Cardiac fibroblast (primary cell): ENCODE measurements around a stretch of chr17.

- RRBS: no CpG with 5 or more reads among the region's 16 CpGs
Measured at GRCh38 chr17:68541266-68542407, 29.4 kb downstream of the PRKAR1A start.

DNA sequence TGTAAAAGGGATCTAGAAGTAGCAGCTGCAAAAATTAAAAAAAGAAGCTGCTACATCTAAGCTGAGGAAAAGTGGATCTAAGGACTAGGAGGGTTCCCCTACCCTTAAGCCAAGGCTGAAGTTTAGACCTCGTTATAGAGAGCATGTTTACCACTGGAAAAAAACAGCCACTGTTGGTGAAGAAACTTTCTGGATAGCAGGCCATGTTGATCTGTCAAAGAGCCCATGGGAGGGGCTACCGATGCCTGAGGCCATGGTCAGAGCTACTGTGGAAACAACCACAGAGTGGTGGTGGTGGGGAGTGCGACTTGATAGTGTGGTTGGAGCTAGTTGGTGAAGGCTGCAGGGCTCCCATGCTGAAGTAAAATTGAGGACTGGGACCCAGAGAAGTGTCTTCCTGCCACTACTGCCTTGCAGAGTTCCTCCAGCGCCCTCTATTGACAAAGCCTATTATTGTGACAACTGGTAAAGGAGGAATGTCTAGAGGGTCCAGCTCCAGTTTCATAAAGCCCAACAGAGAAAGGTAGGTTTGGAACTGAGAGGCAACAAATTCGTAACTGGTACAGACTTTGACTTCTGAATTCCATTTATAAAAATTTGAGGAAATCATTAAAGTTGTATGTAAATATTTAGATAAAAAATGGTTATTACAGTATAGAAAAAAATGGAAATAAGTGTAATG, 12.7 kb upstream of the FAM20A start:
- RRBS: no CpG with 5 or more reads among the region's 5 CpGs

GRCh38 chr17:68954161-68954536, 1.0 kb downstream of the ABCA8 start:
- RRBS: no CpG with 5 or more reads among the region's 2 CpGs

- RRBS: no CpG with 5 or more reads among the region's 8 CpGs
Measured at GRCh38 chr17:68990722-68991510, 35.7 kb upstream of the ABCA8 start.

DNA sequence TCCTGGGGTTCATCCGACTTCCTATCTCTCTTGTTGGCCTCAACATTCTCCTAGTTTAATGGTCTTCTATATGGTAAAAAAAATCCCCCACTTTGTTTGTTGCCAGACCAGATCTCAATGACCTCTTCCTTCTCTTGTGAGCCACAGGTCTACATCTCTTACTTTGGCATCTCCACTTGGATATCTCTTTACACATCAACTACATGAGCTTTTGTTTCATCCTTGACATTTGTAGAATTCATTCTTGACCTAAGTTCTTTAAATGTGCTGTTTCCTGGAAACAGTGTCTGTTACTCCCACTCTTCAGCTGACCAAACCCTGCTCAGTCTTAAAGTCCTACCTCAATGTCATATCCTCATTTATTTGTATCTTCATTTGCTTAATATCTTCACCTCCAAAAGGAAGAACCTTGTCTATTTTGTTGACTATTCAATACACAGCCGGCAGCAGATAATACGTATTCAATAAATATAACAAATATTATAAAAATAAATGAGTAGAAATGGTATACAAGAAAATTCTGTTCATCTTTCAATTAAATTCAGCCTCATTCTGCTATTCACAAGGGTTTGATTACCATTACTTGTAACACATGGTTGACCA, 9.4 kb upstream of the ABCA6 start:
- RRBS: no CpG with 5 or more reads among the region's 3 CpGs

DNA sequence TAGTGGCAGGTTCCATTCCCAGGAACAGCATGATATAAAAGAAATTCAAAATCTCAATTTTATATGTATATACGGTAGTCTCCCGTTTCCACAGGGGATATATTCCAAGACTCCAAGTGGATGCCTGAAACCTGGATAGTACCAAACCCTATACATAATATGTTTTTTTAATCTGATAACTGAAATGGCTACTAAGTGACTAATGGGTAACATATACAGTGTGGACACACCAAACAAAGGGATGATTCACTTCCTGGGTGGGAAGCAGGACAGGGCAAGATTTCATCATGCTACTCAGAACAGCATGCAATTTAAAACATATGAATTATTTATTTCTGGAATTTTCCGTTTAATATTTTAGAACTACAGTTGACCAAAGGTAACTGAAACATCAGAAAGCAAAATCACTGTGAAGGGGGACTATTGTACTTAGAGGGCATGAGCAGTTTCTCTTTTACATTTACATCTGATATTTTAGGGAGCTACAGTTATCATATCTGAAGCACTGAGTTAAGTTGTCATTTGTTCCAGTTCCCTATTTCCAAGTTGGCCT, 34.0 kb upstream of the ABCA6 start:
- RRBS: no CpG with 5 or more reads among the region's 3 CpGs

DNA sequence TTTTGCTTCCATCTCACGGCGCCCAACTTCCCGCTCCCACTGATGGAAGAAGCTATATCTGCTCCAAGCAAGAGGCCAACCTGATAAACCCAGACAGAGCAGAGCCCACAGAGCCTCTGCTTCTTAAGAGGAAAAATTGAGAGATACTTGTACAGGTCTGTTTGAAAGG, 167.5 kb upstream of the KCNJ16 start:
- RRBS: no CpG with 5 or more reads among the region's 3 CpGs

GRCh38 chr17:70104682-70105612, 29.9 kb downstream of the KCNJ16 start:
- RRBS: no CpG with 5 or more reads among the region's 15 CpGs

GRCh38 chr17:70137286-70137765, 32.0 kb upstream of the KCNJ2 start:
- RRBS: no CpG with 5 or more reads among the region's 5 CpGs

- RRBS: no CpG with 5 or more reads among the region's 13 CpGs
Measured at GRCh38 chr17:71287367-71288024, 833.3 kb upstream of the SOX9 start.

GRCh38 chr17:72113689-72114309, 7.0 kb upstream of the SOX9 start:
- RRBS: no CpG with 5 or more reads among the region's 7 CpGs

DNA sequence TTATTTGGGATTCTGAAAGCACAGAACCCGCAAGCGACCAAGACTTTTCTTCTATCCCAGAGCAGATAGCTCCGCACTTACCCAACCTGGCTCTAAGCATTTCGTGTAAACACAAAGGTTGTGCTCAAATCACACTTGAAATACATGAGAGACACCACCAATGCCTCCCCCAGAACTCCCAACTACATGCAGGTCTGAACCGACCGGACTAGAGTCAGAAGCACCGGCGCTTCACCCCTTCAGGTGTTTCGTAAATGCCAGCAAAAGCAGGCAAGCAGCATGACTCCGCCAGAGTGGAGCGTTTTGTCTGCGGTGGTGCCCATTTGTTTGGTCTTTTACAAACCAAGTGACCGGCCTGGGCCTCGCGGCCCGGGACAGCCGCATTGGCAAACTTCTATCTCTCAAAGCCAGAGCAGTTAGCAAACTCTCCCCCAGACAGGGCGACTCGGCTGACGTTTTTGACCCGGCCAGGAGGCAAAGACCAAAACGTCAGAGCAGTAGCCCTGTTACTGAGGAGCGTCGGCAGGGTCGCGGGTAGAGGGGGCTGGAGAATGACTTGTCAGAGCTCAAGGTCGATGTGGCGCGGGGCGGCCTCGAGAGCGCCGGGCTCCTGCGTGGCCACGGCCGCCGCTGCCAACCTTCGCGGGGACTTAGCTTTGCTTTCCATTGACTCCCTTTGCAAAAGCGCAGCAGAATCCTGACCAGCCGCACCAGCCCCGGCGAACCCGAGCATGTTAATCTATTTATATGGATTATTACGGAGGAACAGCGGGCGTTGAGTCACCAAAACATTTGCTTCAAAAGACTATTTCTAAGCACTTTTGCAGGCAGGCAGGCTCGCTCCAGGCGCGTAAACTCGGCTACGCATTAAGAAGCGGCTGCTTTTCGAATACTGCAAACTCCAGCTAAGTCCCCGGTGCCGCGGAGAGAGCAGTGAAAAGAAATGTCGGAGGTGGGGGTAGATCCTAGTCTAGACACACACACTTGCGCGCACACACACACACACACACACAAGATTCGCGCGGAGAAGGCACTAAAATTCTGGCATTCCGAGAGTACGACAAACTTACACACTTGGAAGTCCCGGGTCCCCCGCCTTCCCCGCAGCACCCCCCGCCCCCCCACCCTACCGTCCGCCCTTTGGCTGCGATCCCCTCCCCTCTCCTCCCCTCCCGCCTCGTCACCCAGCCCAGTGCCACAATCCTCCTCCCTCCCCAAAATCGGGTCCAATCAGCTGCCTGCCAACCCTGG, 702 bp upstream of the SOX9 start:
- RRBS: 9% methylated on average over 6 of the region's 75 CpGs

GRCh38 chr17:72338733-72339604, 218.1 kb downstream of the SOX9 start:
- RRBS: under 1% methylated on average over 3 of the region's 11 CpGs

DNA sequence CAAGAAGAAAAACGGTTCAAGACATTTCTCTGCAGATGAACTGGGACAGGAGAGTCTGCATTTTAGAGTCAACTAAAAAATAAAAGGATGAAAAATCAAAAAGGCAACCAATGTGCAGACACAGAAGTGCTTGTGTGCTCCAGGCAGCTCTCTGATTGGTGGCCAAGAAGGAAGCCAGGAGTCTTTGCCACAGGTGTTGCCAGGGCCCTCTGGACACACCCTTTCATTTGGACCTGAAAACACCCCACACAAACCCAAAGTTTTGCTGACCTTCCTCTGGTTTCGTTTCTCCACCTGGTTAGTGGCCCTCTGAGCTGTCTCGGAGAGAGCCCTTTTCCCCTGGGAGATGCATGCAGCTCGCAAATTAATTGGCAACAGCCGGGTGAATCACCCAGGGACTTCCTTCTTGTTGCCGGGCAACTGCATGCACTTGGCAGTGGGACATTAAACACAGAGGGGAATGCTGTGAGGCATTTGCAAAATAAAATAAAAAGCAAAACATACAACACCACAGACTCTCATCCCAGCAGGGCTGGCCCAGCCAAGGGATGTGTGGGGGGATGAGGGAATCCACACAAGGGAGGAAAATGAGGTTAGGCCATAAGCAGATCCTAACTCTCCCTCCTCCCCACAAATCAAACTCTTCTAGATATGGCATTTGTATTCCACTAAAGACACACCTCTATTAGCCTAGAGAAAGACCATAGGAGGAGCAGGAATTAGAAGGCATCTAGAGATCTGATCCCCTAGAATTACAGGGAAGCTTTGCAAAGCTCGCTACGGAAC, 286.6 kb downstream of the SOX9 start:
- RRBS: no CpG with 5 or more reads among the region's 8 CpGs

- RRBS: 30% methylated on average over 6 of the region's 8 CpGs
Measured at GRCh38 chr17:72422283-72422717, 301.5 kb downstream of the SOX9 start.

DNA sequence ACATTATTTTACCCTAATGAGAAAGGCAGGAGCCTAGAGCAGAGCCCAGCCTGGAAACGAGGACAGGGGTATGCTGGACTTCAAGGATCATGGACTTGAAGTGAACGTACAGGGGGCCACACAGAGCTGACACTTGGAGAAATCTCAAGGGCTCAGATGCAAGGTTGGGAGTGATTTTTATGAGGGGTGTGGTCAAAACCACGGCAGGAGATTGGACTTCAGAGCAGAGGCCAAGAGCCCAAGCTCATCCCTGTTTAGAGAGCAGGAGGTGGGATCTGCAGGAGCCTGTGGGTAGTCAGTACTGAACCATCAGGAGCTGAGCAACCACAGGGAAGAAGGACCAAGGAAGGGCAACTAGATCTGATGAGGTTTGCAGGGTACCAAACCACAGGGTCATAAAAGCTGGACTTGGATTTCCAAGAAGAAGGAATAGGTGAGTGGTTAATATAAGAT, 331.6 kb downstream of the SOX9 start:
- RRBS: no CpG with 5 or more reads among the region's 3 CpGs

- RRBS: no CpG with 5 or more reads among the region's 10 CpGs
Measured at GRCh38 chr17:72455942-72456636, 335.3 kb downstream of the SOX9 start.

GRCh38 chr17:72591178-72592020, 470.6 kb downstream of the SOX9 start:
- RRBS: under 1% methylated on average over 10 of the region's 55 CpGs

DNA sequence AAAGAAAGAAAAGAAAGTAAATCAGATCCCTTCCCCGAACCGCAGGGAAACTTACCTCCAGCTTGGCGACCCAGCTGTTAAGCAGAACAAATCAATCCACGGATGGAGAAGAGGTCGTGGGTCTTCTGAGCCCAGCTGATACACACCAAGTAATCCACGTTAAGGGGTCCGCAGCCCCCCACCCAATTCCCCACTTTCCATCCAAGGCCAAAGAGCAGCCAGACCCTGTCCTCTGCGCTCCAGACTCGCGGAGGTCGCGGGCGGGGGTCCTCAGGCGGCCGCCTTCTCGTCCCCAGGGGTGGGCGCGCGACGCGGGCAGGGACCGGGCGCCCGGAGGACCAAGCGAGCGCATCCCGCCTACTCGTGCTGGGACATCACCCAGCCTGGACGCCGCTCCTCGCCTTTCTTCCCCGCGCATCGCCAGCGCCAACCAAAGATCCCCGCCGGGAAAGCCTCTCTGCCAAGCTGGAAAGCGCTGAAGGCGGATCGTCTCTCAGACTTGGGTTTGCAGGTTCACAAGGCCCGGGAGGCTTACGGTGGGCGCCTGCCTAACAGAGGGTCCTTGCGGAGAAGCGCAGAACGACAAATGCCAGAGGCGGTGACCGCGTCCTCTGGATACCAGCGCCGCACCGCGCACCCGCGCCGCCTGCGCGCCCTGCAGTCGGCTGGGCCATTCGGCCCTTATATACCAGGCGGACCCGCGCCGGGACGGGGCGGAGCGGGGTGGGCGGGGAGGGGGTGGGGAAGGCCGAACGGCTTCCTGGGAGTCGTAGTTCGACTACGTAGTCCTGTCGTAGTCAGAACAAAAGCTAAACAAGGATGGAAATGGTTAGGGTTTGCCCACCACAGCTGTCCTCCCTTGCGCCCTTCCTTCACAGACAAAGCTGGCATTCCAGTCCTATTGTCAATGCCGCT, 471.6 kb downstream of the SOX9 start:
- RRBS: 2% methylated on average over 3 of the region's 76 CpGs